SK-N-DZ (cell line): ENCODE results near the genes RNASEH2A and STX10.

RAMPAGE:
- cytosol, long total RNA: start-site peak on the plus strand at chr19:12806573-12806649, 877 and 1,210 reads in 2 replicates
- nucleus, long total RNA: start-site peak on the minus strand at chr19:12806453-12806501, 11 and 23 reads in 2 replicates
Measured at GRCh38 chr19:12806324-12807261, at the start of gene RNASEH2A. RNASEH2A (plus strand) TSS chr19:12806584.

RAMPAGE:
- cytosol, long total RNA: no peak
- nucleus, long total RNA: no peak
Measured at GRCh38 chr19:12840233-12841052, 2.1 kb downstream of the MAST1 start.

DNA sequence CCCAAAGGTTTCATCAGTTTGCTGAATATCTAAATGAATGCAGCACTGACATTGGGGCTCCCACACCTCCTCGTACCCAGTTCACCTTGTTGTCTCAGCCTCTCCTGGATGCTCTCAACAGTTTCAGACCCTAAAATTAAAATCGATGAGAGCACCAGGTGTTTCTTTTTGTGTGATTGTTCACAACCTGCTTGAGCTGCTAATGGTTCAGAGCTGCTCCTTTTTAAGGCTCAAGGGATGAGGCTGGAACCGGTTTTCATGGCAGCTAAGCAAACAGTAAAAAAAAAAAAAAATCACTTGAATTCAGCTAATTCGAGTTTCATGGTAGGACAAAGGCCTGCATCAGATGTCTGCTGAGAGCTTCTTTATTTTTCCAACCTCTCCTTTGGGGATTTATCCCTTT, 6.6 kb downstream of the SYCE2 start:
RAMPAGE:
- cytosol, long total RNA: no peak
- nucleus, long total RNA: no peak

GRCh38 chr19:12912903-12913671, 6.0 kb downstream of the SYCE2 start:
RAMPAGE:
- cytosol, long total RNA: no peak
- nucleus, long total RNA: no peak

DNA sequence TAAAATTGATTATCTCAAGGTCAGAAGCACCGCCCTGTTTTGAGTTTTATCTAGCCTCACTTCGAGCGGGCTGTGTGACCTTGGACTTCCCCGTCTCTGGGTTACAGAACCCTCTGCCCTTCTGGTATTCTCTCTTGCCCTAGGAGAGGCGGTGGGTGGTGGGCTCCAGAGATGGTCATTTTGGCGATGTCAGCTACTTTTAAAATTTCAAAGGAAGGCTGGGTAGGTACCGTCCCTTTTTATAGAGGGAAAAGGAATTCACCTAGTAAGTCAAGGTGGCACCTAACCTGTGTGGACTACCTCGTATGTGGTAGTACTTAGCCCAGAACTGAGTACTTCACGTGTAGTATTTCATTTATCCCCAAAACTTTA, 398 bp upstream of the FARSA start:
RAMPAGE:
- cytosol, long total RNA: no peak
- nucleus, long total RNA: no peak

DNA sequence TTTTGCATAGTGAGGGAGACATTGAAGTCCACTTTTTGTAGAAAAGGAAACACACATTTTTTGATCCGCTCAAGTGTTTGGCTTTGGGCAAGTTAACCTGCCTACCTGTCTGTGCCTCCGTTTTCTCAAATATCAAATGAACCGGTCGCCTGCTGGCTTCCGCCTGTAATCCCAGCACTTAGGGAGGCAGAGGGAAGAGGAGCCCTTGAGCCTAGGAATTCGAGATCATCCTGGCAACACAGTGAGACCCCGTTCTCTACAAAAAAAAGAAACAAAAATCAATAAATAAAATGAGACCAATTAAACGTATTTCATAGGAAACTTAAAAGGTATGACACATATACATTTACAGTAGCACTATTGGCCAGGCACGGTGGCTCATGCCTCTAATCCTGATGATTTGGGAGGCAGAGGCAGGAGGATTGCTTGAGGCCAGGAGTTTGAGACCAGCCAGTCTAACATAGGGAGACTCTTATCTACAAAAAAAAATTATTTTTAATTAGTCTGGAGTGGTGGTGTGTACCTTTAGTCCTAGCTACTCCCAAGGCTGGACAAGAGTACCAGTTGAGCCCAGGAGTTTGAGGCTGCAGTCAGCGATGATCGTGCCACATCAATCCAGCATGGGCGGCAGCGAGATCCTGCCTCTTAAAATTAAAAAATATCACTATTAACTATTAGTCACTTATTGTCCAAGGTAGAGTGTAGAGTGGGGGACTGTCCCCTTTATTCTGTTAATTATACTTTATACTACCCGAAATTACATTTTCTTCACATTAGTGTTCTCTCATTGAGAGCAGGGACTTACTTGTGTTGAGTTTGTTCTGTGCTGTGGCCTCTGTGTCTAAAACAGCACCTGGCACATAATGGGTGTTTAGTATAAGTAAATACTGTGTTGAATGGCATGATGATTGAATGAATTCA, 1.4 kb downstream of the RAD23A start:
RAMPAGE:
- cytosol, long total RNA: no peak
- nucleus, long total RNA: no peak

GRCh38 chr19:12995731-12996545, 663 bp downstream of the NFIX start:
RAMPAGE:
- cytosol, long total RNA: no peak
- nucleus, long total RNA: no peak

GRCh38 chr19:13021208-13021869, 26.1 kb downstream of the NFIX start:
RAMPAGE:
- cytosol, long total RNA: no peak
- nucleus, long total RNA: no peak

GRCh38 chr19:13022097-13022512, 26.8 kb downstream of the NFIX start:
RAMPAGE:
- cytosol, long total RNA: no peak
- nucleus, long total RNA: no peak

DNA sequence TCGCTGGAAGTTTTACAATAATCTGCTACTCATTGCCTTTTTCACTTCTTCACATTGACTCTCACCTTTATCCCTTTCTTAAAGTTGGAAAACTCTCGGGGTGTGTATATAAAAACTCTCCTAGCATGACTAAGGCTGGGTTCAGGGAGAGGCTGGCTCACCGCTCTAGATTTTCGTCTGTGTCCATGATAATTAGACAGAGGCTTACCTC, 39.3 kb downstream of the NFIX start:
RAMPAGE:
- cytosol, long total RNA: no peak
- nucleus, long total RNA: no peak

DNA sequence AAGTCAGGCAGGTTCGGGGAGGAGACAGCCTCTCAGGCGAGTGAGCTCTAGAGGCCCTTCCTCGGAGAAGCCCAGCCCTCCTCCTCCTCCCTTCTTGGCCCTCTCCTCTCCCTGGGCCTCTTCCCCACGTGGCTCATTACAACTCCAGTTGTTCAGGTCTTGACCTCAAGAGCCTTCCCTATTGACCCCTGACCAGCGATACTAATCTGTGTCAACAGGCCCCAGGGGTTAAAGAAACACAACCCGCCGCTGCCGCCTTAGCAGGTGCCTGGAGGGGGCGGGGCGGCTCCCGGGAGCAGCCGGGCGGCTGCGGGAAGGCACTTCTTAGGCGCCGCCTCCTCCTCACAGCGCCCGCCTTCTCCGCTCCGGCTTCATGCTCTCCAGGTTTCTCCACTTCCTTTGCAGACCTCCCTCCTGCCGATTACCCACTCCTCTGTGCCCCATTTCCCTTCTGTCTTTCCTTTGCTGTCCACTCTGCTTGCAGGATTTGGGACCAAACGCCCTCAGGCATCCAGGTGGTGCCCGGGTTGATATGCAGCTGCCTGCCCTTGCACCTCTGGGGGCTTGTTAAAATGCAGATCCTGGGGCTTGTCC, 51.0 kb downstream of the LYL1 start:
RAMPAGE:
- cytosol, long total RNA: no peak
- nucleus, long total RNA: no peak

RAMPAGE:
- cytosol, long total RNA: no peak
- nucleus, long total RNA: no peak
Measured at GRCh38 chr19:13118661-13119362, 748 bp downstream of the NACC1 start.

DNA sequence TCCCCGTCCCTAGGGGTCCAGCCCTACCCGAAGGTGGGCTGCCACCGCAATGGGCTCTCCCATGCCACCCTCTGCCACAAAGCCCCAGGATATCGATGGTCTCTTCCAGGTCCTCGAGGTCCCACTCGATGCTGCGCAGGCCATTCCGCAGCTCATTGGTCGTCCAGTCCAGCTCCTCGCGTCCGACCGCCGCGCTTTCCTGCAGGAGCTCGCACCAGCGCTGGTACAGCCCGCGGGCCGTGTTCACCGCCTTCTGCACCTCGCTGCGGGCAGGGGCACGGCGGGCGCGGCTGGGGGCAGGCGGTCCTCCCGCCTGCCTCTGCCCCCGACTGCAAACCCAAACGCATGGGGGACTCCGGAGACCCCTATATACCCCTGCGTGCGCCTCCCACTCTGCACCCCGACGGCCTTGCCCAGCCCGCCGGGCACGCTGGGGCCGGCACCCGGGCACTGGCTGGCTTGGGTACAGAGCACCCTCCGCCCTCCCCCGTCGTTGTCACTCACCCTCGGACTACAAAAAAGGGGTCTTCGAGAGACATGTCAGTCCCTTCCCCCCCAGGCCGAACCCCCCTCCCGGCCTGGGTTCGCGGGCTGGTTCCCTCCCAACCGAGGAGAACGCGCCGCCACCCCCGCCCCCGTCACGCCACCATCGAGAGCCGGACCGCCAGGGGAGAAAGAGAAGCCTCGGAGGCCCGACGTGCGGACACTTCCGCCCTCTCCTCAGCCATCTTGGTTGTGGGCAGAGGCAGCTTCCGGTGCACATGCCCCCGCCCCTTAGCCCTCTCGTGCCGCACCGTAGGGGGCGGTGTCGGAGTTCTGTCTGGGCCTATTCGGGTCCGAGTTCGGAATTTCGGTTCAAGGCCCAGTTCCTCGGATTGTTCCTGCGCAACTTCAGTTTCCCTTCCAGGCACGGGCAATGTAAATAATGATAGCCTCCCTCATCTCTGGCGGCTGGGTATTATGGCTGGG, at the start of gene STX10:
STX10 (minus strand) TSS at position 741 of the 969 bp plus-strand sequence.
RAMPAGE:
- cytosol, long total RNA: start-site peak on the minus strand centred at position 639 of the sequence, 81 bp wide, 257 and 308 reads in 2 replicates; start-site peak on the plus strand centred at position 777 of the sequence, 45 bp wide, 22 and 25 reads in 2 replicates
- nucleus, long total RNA: no peak

DNA sequence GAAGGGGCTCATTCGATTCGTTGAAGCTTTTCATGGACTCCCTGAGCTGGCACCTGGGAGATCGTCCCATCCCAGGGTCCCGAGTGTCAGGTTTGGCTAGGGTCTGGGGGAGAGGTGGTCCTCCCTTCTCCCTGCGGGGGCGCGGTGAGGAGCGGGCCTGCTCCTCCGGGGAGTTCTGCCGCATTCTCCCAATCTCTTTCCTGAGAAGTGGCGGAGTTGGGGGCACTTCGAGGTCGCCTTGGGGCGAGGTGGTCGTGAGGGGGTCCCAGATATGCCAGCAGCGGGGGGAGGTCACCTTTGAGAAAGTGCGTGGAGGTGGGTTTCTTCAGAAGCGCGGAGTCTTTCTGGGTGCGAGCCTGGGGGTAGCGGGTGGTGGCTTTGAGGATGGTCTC, 389 bp downstream of the IER2 start:
RAMPAGE:
- cytosol, long total RNA: no peak
- nucleus, long total RNA: no peak

GRCh38 chr19:13281601-13282500, 131.6 kb downstream of the IER2 start:
RAMPAGE:
- cytosol, long total RNA: no peak
- nucleus, long total RNA: no peak

GRCh38 chr19:13299031-13299479, 148.8 kb downstream of the IER2 start:
RAMPAGE:
- cytosol, long total RNA: no peak
- nucleus, long total RNA: no peak

RAMPAGE:
- cytosol, long total RNA: no peak
- nucleus, long total RNA: no peak
Measured at GRCh38 chr19:13755003-13755275, 7.2 kb downstream of the YJU2B start.

DNA sequence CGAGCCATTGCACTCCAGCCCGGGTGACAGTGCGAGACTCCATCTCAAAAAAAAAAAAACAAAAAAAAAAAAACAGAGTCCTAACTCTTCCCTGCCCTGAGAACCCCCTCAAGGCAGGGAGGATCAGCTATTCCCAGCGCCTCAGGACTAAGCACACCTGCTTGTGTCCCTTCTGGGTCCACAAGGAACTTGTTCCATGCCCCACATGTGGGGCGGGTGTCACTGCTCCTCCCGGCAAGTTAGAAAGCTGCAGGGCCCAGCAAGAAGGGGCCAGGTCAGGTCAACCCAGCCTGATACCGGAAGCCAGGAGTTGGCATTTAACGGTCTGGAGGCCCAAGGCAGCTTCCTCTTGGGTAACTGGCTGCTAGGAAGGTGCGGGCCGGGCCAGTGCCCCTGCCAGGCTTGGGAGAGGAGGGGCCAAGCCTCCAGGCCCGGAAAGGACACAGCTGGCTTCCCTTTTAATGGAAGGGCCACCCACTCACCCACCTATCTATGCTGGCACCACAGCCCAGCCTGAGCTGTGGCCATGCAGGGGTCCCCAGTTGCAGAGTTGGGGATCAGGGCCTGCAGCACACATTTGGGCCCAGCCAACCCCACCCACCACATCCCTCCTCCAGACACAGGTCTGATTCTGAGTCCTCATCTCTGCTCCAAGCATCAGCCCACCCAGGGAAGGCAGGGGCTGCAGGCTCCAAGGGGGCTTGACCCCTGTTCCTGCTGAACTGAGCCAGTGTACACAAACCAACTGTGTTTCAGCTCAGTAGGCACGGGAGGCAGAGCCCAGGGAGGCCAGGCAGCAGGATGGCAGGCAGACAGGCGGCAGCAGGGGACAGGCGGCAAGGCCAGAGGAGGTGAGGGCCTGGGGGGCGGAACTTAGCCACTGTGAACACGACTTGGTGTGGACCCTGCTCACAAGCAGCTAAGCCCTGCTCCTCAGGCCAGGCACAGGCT, 40.6 kb downstream of the ZSWIM4 start:
RAMPAGE:
- cytosol, long total RNA: no peak
- nucleus, long total RNA: no peak

DNA sequence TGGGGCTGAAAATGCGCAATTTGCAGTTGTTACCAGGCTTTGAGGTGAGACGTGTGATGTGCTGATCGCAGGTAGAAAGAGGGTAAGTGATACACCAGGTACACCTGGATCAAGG, 30.6 kb upstream of the NANOS3 start:
RAMPAGE:
- cytosol, long total RNA: no peak
- nucleus, long total RNA: no peak

RAMPAGE:
- cytosol, long total RNA: no peak
- nucleus, long total RNA: no peak
Measured at GRCh38 chr19:13848758-13849815, 27.8 kb upstream of the NANOS3 start.